Cardiac fibroblast (primary cell): ENCODE measurements around a stretch of chr16.

GRCh38 chr16:79601486-79602055 is 1.0 kb upstream of the MAF start:
- RRBS = 1% methylated on average over 9 of the region's 27 CpGs

GRCh38 chr16:80507705-80508242 is 33.0 kb upstream of the DYNLRB2 start:
- RRBS = no CpG with 5 or more reads among the region's 5 CpGs

GRCh38 chr16:80656572-80656864 is 115.7 kb downstream of the DYNLRB2 start:
- RRBS = no CpG with 5 or more reads among the region's 7 CpGs

DNA sequence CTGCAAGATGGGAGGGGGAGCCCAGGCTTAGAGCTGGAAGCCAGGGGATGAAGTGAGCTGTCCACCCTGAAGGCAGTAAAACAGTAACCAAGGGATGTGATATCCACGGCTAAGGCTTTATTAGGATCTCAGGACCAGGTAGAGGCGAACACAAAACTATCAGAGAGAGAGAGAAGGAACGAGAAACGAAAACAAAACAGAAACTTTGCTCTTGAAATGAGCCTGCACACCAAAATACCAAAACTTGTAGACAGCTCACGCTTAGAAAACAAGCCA is 116.0 kb downstream of the DYNLRB2 start:
- RRBS = no CpG with 5 or more reads among the region's 5 CpGs

DNA sequence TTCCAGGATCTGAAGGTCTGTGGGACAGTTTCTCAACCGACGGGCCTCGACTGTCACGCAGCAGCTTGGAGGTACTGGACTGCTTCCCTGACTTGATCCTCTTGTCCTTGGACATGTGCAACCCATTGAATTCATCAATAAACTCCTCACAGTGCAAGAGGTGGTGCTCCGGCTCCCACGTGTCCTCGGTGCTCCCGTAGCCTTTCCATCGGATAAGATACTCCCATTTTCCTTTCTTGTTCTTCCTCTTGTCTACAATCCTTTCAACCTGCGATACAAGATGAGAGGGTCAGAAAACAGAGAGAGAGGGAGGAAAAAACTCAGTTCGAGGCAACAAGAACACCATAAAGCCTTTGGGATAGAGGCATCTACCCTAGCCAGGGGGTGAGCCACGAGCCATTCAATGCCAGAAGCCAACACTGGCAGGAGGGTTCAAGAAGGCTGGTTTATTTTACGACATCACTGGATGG is 119.5 kb downstream of the CDYL2 start:
- RRBS = no CpG with 5 or more reads among the region's 13 CpGs

DNA sequence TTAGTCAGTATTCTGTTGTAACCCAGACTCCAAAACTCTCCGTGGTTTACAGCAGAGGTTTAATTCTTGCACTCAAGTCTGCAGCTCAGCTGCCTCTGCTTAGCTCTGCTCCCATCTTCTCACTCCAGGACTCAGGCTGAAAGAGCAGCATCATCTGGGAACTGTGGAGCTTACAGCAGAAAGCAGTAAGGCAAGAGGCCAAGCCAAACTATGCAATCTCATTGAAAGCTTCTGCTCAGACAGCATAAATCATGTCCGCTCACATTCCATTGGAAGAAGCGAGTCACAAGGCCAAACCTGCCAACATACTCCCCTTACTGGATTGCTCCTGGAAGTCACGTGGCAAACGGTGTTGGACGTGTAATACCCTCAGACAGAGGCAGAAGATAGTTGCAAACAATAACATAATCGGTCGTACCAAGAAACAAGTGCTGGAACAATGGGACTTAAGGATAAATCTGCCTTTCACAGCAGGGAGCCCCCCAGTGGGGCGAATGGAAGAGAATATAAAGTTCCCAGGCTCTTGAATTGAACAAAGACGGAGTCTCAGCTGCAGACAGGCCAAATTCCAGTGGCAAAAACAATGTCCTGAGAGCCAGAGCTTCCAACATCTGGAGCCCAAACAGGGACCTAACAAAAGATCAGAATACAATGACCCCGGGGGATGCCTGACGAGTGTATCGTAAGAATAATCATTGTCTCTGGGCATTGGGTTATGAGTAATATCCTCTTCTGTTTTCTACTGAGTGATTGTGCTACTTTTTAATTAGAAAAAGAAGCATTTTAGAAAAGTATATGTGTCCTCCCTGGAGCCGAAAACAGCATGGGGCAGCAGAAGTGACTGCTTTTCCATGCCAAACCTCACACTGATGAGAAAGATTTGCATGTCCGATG is 68.5 kb downstream of the CMC2 start:
- RRBS = no CpG with 5 or more reads among the region's 15 CpGs

- RRBS = no CpG with 5 or more reads among the region's 6 CpGs
Observed at GRCh38 chr16:81036899-81037388, 1.3 kb downstream of the ATMIN start.

- RRBS = no CpG with 5 or more reads among the region's 9 CpGs
Observed at GRCh38 chr16:81357746-81358300, 43.1 kb downstream of the GAN start.

- RRBS = no CpG with 5 or more reads among the region's 7 CpGs
Observed at GRCh38 chr16:81450404-81451245, 6.0 kb downstream of the CMIP start.

- RRBS = no CpG with 5 or more reads among the region's 13 CpGs
Observed at GRCh38 chr16:81458164-81459064, 13.8 kb downstream of the CMIP start.

DNA sequence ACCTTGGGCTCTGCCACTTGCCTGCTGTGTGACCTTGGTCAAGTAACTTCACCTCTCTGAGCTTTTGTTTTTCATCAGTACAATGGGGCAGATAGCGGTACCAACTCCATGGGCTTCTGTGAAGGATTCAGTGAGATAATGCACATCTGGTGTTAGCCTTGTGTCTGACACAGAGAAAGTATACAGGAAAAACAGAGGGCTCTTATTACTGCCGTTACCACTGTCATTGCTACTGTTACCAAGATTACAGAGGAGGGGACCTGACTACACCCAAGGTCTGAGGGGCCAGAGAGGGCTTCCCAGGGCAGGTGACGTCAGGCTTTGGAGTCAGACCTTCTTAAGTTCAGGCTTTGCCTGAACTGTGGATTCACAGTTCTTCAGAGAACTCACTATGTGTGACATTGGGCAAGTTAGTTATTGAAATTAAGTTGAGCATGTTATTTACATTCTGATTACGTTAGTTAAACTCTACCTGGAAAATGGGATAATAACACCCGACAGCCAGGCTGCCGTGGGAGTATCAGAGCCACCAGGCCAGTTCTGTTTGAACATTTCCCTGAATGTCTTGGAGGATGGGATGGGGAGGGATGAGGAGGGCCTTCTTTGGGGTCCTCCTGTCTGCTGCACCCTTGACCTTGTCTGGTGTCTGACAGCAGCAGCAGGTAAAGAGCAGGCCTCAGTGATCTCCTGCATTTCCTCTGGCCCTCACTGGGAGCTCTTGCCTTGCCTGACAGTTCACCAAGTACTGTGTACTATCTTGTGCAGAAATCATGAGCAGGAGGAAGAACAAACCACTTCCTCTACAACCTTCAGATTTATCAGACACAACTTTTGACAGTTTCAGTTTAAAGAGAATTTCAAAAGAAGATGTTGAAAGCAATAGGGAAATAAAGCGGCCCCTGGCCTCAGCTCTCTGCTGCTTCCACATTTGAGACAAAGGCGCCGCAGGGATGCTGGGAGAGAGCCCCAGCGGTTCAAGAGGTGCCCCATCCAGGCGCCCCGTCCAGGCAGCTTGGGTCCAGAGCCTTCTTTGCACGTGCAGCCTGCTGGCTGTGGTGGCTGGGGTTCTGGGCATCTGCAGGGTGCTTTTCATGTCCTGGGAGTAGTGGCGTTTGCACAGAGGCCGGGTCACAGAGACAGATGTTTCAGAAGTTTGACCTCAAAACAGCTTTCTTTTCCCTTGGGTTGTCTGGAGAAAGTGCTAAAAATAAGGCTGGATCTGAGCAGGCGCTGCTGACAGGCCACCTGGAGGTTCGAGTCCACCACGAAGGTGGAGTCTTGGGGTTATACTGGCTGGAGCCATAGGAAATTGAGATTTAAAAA is 25.2 kb downstream of the CMIP start:
- RRBS = no CpG with 5 or more reads among the region's 18 CpGs

GRCh38 chr16:81480718-81481054 is 36.1 kb downstream of the CMIP start:
- RRBS = no CpG with 5 or more reads among the region's 4 CpGs

DNA sequence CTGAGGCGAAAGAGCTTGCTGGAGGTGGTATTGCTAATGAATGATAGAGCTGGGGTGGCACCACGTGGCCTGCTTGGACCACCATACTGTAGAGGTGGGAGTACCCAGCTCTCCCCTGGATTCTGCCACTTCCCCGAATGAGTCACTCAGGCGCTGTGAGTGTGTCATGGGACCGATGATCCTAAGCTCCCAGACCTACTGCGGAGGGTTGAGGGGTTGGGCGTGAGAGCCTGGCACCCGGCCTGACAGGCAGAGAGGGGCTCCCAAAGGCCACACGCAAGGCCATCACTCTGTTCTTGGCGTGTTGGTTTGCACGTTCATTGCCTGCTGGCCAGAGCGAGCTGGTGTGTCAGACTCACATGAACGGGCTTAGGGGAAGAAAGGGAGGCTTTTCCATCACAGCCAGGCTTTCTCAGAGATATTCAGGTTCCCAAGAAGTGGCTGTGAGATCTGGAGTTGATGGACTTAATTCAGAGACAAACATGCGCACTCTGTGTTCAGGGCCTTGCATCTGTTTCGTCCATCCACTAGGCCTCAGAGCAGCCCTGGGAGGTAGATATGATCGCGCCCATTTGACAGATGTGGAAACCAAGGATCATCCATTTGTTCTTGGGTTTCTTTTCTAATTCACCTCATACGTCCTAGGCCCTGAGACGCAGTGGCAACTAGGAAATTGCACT is 41.3 kb downstream of the CMIP start:
- RRBS = no CpG with 5 or more reads among the region's 19 CpGs

GRCh38 chr16:81499313-81500447 is 55.1 kb downstream of the CMIP start:
- RRBS = 94% methylated on average over 6 of the region's 26 CpGs

DNA sequence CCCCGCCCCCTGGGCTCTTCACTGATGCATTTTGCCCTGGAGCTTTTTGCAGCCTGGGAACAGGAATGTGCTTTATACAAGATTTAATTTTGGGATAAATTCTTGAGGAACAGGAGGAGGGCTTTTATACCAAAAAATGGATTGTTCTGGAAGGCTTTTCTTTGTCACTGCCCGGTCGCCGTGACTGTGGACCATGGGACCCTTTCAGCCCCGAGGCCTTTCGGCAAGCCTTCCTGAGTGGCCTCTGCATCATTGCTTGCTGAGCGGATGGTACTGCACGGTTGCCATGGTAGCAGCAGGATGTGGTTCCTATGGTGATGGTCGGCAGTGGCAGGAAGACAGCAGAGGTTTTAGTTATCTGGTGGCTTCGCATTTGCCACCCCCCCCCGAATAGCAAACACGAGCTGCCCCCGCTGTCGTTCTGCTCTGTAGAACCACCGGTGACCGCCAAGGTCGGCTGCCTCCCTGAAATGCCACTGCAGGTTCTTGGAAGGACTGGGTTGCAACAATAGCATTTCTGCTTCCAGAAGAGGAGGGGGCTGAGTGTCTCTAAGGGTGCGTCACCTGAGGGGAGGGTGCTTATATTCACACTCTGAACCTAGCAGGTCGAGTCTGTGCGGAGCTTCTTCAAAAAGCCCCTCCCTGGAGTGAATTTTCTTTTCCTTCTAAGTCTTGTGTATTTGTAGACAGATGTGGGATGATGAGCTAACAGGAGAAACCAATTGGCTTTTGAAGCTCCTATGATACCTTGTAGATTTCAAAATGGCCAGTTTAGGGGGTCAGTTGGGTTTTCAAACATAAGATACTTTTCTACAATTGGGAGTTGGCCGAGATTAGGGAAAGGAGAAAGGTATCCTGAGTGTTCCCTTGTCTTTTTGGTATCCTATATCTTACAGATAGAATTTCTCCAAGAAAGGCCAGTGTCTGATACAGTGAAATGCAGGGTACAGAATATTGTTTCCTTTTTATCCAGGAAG is 76.7 kb downstream of the CMIP start:
- RRBS = no CpG with 5 or more reads among the region's 21 CpGs

GRCh38 chr16:81538869-81539415 is 94.3 kb downstream of the CMIP start:
- RRBS = 67% methylated on average over 1 of the region's 13 CpGs

- RRBS = no CpG with 5 or more reads among the region's 16 CpGs
Observed at GRCh38 chr16:81570186-81570731, 125.7 kb downstream of the CMIP start.

GRCh38 chr16:81581037-81581398 is 136.4 kb downstream of the CMIP start:
- RRBS = no CpG with 5 or more reads among the region's 14 CpGs

GRCh38 chr16:81650852-81651535 is 128.1 kb upstream of the PLCG2 start:
- RRBS = 50% methylated on average over 1 of the region's 21 CpGs